ENCODE results near the genes CACNG7, MBOAT7, LILRB2 and LILRB1.

DNA sequence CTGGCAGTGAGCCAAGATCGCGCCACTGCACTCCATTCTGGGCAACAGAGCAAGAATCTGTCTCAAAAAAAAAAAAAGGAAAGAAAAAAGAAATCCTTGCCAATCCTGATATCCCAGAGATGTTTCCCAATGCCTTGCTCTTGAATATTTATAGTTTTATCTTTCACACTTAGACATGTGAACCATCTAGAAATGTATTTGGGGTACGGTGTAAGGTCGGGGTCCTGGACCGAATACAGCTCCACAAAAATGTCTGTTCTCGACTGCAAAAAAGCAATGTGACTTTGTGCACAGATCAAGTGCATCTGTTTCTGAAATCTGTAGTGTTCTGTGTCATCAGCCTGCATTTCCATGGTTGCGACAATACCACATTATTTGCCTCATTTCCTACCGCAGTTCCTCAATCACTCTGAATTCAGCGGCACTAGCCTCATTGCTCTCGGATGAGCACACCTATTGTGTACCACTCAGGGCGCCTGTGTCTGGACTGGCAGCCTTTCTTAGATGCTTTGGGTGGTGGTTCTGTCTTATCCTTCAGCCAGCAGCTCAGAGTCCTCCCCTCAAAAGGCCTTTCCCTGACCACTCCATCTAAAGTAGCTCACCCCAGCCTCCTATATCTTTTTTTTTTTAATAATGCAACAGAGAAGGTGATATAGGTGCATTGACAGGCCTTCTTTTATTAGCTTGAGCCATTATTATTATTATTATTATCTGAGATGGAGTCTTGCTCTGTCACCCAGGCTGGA lies 15.9 kb upstream of the MYADM start:
- PRO-cap: no peak

DNA sequence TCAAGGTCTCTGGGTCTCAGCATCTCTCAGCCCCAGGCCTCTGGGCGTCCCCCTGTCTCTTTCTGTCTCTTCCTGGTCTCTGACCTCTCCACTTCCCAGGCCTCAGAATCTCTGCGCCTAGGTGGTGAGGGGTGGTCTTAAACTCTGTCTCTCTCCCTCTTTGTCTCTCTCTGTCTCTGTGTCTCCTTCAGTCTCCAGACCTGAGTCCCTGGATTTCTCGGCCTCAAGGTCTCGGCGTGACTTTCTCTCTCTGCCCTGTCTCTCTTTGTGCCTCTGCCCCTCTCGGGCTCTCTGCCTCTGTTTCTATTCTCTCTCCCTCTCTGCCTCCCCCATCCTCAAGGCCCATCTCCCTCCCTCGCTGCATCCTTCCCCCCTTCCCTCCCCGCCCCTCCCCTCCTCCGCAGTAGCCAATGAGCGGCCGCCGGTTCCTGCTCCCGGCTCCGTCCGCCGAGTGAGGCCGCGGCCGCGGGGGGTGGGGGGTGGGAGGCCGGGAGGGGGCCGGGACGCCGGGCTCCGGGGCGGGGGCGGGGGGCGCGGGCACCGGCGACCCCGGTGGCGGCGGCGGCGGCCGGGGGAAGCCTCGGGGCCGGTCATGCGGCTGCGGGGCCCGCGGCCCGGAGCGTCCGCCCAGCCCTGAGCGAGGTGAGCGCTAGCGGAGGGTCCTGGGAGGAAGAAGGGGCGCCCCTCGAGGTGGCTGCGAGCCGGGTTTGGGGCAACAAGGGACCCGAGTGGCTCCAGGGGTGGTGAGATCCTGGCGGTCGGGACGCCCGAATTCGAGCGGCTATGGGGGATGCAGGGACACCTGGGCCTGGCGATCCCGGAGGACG lies at the start of gene CACNG7:
Gene CACNG7 (plus strand): TSS at position 403 of the 827 bp plus-strand sequence.
- PRO-cap: no peak

DNA sequence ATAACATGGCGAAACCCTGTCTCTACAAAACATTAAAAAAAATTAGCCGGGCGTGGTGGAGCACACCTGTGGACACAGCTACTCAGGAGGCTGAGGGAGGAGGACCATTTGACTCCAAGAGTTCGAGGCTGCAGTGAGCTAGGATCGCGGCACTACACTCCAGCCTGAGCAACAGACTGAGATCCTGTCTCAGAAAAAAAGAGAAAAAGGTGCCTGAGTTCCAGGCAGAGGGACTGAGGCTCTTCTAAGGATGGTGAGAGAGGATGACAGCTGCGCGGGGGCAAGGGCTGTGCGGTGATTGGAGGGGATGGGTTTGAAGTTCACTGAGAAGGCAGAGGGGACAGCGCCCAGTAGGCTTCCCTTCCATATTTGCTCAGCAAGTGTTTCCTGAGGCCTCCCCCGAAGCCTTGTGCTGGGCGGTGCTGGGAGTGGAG lies 6.7 kb upstream of the CACNG6 start:
- PRO-cap: no peak

DNA sequence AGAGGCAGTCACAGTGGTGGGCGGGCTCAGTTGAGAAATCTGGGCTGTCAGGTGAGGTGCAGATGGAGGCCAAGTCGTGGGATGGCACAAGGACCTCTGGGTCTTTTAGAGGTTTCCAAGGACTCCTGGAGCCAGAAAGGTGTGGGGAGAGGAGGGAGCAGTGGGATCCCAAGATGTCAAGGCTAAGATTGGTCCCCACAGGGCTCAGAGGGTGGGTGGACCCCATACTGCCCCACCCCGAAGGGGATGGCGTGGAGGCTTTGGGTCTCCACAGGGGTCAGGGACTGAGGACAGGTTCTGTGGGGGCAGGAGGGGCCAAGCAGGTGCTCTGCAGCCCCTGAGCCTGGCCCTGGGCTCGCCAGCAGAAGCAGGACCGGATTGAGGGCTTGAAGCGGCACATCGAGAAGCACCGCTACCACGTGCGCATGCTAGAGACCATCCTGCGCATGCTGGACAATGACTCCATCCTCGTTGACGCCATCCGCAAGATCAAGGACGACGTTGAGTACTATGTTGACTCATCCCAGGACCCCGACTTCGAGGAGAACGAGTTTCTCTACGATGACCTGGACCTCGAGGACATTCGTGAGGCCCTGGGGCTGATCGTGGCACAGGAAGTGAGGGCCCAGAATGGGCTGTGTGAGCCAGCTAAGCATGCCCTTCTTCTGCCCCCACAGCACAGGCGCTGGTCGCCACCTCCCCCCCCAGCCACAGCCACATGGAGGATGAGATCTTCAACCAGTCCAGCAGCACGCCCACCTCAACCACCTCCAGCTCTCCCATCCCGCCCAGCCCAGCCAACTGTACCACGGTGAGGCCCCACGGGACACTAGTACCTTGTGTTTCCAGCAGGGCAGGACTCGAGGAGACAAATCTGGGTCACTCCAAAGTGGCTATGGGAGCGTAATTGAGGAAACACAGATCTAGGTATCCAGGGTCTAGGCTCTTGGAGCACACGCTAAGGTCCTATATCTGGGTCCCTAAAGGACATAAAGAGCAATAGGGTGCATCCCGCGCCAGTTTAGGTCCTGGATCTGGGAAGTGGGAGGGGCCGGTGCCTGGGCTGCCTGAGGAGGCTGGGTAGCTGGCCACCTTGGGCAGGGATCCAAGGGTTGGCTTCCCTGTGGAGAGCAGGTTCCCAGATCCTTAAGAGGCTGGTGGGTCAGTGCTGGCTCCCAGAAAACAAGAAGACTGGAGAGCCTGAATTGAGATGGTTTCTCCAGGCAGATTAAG lies 8.1 kb downstream of the CNOT3 start:
- PRO-cap: no peak

GRCh38 chr19:54151508-54152386 lies 7.8 kb downstream of the LENG1 start:
- PRO-cap: no peak

- PRO-cap: no peak
Observed at GRCh38 chr19:54160441-54160853, 926 bp upstream of the LENG1 start.

DNA sequence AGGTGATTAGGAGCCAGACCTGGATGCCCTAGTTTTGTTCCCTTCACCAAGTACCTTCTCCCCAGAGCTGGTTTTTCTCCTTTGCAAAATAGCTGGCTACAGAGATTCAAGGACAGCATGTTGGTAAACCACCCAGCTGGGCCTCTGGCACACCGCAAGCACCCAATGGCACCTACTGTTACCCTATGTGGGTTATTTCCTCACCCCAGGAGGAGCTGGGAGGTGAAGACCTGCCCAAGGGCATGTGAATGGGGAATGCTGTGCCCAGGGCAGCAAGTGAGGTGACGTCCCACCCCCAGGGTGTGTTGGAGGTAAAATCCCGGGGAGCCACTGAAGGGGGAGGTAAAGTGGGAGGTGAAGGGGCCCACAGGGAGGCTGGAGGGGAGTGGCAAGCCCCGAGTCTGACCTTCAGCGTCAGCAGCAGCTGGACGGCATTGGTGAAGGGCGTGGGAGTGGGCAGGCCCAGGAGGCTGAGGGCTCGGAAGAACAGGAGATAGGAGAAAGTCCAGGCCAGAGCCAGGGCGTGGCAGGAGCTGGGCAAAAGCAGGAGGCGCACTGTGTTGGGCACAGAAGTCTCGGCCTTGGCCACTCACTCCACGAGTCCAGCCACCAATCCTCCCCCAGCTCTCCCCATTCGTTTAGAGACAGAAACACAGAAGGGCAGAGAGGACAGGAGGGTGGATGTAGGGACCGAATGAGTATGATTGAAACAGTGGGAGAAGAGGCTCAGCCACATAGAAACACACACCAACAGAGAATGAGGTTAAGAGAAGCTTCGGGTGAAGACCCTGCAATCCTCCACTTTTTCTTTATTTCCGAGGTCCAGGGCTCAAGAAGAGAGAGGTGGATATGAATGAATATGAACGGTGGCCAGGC lies 2.4 kb downstream of the MBOAT7 start:
- PRO-cap: unidirectional peak, plus-strand start at position 513 of the sequence

DNA sequence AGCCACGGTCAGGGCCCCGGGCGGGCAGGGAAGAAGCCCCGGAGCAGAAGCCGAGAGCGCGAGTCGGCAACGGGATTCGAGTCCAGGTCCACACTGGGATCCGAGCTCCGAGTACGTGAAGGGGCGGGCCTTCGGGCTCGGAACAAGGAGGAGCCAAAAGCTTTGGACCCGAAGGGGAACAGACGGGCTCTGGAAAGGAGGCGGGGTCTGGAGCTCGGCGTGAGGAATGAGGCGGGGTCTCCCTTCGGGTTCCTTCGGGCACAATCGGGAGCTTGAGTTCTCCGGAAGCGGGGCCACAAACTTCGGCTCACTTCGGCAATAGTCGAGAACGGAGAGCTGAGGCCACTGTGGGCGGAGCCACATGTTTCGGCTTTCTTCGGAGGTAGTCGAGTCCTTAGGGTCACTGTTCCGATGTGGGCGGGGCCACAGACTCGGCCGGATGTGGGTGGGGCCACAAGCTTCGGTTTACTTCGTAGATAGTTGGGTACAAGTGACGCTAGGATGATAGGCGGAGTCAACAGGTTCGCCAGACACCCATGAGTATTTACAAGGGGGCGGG lies at the start of gene MBOAT7:
Gene MBOAT7 (minus strand): TSS at position 95 of the 559 bp plus-strand sequence.
- PRO-cap: bidirectional peak, plus-strand start outside the sequence, minus-strand start at position 95 of the sequence; bidirectional peak, plus-strand start outside the sequence, minus-strand start at position 228 of the sequence

- PRO-cap: no peak
Observed at GRCh38 chr19:54206887-54207914, 6.5 kb downstream of the RPS9 start.

DNA sequence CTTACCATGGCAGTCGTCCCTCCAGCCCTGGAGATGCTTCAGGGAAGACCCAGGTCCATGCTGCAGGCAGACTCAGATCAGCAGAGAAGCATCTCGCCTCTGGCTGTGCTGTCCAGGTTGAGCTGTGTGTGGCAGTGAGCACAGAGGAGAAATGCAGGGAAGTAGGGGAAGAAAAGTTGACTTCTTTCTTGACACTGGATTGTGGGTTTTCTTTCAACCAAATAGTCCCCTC lies at the start of gene LILRB2:
Gene LILRB2 (minus strand): TSS at position 155 of the 232 bp plus-strand sequence.
- PRO-cap: no peak

GRCh38 chr19:54336222-54337015 lies 2.5 kb downstream of the LILRA4 start:
- PRO-cap: no peak

DNA sequence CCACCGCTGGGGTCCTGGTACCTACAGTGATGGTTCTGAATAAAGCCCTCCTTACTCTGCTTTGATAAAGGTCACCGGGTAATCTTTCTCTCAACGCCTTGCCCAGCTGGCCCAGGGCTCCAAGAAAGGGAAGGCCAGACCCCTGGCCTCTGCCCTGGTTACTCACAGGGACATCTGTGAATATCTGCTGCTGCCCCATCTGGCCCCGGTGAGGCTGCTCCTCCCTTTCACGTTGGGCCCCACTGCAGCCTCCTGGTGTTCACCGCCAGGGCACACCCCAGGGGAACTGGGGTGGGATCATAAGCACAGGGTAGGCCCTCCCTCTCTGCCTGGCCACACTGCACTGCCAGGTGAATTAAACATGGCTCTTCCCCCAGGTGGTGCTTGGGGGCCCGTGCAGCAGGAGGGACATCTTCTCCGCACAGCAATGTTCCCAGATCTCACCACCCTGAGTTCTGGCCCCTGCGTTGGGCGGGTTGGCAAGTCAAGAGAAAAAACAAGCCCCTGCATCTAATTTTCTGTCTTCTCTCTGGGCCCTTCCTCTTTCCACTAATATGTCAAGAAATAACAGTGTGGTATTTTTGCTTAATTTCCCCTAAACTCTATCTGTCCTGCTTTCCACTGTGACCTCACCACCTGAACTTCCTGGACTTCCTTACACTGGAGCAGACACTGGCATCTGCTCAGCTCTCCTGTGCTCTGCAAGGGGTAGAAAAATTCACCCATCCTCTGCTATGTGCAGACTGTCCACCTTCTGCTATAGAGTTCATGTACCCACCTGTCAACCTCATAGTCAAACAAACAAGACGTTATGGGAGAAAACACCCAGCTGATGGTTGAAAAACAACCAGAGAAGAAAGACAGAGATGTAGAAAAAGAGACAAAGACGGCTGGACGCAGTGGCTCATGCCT lies 12.5 kb downstream of the LAIR1 start:
- PRO-cap: no peak

- PRO-cap: no peak
Observed at GRCh38 chr19:54354861-54355606, 9.7 kb downstream of the LAIR1 start.

DNA sequence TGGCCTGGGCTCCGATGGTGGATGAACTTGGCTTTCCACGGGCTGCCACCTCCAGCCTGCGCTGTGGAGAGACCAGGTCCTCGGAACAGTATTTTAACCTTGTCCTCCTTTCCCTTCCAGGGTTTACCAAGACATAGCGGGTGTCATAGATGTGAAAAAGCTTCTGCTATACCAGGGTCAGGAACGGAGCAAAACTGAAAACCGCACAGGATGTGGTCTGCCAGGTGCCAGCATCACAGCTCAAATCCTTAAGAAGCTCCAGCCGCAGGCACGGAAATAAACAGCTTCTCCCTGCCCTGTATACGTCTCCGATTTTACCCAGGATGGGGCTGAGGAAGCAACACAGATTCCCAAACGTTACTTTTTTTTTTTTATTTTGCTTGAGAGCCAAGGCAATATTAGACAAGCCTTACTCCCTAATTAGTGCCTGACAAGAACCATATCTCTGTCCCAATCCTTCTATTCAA lies 5.7 kb upstream of the LAIR1 start:
- PRO-cap: no peak

DNA sequence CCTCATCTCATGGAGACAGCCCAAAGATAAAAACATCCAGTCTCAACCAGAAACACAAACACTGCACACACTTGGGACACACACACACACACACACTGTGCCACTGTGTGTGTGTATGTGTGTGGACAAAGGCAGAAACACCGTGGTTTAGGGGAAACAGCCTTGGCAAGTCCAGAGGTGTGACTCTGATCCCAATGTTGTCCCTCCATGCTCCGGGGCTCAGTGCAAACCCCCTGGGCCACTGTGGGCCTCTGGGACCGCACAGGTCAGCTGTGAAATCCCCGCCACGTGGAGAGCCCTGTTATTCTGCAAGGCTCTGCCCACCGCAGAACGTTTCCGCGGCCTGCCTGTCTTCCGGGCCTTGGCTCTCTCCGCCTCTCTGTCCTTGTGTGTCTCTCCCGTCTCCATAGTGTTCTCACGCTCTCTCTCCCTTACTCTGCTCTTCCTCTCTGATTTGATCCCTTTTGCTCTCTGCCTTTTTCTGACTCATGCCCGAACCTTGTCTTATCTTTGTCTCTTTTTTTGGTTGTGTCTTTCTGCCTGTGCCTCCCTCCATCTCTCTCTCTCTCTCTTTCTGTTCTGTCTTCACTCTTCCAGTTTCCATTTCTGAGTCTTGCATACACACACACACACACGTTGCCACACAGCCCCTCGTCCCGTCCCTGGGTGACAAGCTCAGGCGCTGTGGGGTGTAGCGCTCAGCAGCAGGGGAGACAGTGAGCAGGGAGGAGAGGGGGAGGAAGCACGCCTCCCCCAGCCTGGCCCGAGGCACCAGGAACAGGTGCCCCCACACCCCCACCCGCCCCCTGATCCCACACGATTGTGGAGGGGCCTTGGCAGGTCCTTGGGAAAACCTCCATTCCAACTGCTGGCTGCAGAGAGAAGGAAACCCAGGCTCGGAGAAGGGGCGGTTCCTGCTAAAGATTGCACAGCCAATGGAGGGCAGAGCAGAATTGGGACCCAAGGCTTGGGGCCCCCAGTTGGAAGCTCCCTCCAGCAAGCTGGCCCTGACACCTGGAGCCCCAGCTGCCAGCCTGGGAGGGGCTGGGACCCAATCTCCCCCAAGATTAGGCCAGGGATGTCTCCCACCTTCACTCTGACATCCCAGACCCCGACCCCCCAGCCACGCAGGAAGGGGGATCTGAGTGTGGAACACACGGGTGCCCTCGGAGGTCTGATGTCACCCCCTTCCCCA lies 3.1 kb downstream of the TTYH1 start:
- PRO-cap: bidirectional peak, plus-strand start at position 439 of the sequence, minus-strand start at position 451 of the sequence; bidirectional peak, plus-strand start at position 716 of the sequence, minus-strand start at position 608 of the sequence; bidirectional peak, plus-strand start at position 945 of the sequence, minus-strand start at position 867 of the sequence

DNA sequence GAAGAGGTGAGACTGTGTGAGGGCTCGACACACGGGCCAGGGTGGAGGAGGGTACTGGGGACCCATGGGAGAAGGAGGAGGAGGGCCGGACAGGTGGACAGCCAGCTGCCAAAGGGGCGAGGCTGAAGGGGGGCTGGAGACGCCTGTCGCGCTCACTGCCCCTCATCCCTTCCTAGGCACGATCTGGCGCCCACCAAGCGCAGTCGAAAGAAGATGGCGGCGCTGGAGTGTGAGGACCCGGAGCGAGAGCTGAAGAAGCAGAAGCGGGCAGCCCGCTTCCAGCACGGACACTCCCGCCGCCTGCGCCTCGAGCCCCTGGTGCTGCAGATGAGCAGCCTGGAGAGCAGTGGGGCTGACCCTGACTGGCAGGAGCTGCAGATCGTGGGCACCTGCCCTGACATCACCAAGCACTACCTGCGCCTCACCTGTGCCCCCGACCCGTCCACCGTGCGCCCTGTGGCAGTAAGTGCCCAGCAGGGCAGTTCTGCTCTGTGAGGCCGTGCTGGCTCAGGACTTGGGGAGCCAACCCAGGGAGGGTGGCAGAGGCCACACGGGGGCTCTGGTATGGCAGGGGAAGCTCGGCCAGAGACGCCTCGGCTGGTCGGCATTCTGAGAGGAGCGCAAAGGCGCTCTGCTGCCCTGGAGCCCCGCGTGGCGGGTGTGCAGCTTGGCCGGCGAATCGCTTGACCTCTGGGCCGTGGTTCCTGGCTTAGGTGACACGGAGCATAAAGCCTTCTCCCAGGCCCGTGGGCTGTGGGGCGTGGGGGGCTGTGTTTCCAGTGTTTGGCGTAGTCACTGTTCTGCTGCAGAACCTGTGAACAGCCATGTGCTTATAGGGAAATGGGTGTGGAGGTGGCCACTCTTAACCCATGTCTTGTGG lies 6.9 kb downstream of the LENG9 start:
- PRO-cap: no peak

DNA sequence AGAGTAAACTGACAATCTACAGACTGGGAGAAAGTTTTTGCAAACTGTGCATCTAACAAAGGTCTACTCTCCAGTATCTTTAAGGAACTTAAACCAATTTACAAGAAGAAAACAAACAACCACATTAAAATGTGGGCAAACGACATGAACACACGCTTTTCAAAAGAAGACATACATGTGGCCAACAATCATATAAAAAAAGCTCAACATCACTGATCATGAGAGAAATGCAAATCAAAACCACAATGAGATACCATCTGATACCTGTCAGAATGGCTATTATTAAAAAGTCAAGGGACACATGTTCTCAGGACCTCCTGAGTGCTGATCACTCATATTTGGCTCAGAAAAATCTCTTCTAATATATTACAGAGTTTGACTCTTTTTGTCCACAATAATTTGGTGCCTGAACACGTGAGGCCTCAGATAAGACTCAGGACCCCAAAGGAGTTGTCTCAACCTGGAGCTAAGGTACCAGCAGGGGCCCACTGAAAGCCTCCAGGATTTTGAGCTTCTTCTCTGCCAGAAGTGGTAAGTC lies 14.2 kb upstream of the LILRB1 start:
- PRO-cap: no peak

DNA sequence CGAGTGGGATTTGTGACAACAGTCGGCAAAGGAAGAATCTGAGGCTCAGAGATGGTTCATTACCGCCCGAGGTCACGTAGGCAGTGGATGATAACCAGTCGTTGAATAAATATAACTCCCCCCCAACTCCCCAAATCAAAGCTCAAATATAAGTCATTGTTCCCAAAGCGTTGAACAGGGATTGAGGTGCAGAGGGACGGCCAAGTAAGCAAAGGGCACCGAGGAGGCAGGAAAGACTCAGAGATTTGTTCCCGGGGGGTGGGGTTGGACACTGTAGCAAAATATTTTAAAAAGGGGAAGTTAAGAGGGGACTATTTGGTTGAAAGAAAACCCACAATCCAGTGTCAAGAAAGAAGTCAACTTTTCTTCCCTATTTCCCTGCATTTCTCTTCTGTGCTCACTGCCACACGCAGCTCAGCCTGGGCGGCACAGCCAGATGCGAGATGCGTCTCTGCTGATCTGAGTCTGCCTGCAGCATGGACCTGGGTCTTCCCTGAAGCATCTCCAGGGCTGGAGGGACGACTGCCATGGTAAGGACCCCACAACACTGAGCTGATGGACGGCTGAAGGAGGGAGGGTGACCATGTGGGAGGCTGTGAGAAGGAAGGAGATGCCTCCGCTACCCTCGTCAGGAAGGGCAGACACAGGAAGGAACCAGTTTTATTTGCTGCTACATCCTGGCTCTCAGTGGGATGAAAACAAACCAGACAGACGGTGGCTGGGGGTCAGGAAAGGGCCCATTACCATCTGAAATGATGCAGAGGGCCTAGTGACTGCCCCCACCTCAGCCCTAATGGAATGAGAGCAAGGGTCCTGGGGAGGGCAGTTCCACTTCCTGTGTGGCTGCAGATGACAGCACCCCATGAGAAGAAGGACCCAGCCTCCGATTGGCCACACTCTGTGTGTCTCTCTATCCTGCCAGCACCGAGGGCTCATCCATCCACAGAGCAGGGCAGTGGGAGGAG lies at the start of gene LILRB1:
Gene LILRB1 (plus strand): TSS at position 381 of the 965 bp plus-strand sequence.
- PRO-cap: unidirectional peak, plus-strand start at position 381 of the sequence

DNA sequence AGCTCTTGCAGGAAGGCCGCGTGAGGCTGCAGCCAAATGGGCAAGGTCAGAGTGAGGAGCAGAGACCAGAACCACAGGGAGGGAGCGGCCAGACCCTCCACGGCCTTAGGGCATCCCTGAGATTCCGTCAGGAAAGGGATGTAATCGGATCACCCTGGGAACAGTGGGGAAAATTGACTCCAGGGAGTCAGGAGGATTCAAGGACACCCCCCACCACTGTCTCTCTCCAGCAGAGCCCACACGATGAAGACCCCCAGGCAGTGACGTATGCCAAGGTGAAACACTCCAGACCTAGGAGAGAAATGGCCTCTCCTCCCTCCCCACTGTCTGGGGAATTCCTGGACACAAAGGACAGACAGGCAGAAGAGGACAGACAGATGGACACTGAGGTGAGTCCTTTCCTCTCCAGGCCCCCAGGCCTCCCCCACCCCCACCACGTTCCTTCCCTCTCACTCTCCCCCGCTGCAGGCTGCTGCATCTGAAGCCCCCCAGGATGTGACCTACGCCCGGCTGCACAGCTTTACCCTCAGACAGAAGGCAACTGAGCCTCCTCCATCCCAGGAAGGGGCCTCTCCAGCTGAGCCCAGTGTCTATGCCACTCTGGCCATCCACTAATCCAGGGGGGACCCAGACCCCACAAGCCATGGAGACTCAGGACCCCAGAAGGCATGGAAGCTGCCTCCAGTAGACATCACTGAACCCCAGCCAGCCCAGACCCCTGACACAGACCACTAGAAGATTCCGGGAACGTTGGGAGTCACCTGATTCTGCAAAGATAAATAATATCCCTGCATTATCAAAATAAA lies 4.8 kb downstream of the LILRB4 start:
- PRO-cap: no peak

- PRO-cap: no peak
Observed at GRCh38 chr19:55083709-55084508, 8.2 kb downstream of the EPS8L1 start.